Helper T cell (primary cell): ENCODE measurements around a stretch of chr5.

DNA sequence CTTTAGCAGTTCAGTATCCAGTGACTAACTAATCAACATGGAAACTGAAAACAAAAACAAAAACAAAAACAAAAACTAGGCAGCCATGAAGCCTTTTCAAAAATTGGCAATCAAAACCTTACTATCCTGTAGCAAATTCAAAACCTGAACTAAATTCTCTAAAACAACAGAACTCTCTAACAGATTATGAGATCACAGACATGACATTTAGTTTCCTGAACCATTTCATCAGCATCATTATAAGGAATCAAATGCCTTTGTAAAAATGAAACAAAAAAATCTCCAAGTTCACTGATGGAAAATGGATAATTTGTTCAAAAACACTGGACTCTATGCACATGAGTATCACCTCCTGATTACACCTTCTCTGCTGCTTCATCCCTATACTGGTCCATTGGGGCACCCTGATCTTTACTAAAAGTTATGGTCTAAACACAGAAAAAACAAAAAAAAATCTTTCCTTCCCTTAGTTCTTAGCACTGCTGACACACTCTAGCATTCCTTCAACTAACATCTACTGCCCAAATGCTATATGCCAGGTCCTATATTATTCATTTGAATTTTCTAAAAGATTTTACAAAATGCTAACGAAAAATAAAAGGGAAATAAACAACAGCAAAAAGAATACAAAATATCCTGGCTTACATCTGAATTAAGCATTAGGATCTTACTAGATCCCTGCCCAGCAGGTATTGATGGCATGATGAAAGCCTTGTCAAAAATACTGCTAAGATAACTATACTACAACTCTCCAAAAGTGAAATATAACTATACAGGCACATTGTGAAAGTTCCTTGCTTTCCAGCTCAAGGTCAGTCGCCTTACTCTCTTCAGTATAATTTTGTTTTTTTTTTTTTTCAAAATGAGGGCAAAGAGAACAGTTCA is 29.1 kb downstream of the SSBP2 start:
- PRO-cap, 2 experiments, result no peak in any of the 2 experiments

GRCh38 chr5:81755218-81755746 is 4.4 kb upstream of the SSBP2 start:
- PRO-cap, 2 experiments, result no peak in any of the 2 experiments

DNA sequence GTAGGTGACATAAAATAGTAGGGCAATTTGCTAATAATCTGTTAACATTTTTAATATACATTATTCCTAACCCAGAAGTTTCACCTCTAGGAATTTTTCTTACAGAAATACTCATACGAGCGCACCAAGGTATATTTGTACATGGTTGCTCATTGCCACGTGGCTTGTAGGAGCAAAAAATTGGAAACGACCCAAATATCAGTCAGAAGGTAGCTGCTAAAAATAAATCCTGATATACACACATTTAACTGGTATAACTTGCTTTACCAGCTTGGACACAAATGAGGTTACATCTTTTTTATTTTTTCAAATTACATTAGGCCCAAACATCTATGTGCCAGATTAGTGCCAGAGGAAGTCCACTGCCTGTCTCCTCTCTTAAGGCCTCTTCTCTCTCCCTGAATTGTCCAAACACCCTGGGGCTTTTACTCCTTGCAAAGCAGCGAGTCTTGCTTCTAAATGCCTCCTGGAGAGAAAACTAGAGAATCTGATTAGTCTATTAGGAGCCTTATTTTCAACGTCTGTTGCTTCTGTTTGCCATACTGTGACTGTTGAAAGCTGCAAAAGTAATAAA is 92.0 kb upstream of the SSBP2 start:
- PRO-cap, 2 experiments, result no peak in any of the 2 experiments

GRCh38 chr5:82083852-82084504 is 112.2 kb downstream of the ATG10 start:
- PRO-cap, 2 experiments, result no peak in any of the 2 experiments

- PRO-cap, 2 experiments, result no peak in any of the 2 experiments
Measured at GRCh38 chr5:82275068-82276249, 2.7 kb downstream of the RPS23 start.

DNA sequence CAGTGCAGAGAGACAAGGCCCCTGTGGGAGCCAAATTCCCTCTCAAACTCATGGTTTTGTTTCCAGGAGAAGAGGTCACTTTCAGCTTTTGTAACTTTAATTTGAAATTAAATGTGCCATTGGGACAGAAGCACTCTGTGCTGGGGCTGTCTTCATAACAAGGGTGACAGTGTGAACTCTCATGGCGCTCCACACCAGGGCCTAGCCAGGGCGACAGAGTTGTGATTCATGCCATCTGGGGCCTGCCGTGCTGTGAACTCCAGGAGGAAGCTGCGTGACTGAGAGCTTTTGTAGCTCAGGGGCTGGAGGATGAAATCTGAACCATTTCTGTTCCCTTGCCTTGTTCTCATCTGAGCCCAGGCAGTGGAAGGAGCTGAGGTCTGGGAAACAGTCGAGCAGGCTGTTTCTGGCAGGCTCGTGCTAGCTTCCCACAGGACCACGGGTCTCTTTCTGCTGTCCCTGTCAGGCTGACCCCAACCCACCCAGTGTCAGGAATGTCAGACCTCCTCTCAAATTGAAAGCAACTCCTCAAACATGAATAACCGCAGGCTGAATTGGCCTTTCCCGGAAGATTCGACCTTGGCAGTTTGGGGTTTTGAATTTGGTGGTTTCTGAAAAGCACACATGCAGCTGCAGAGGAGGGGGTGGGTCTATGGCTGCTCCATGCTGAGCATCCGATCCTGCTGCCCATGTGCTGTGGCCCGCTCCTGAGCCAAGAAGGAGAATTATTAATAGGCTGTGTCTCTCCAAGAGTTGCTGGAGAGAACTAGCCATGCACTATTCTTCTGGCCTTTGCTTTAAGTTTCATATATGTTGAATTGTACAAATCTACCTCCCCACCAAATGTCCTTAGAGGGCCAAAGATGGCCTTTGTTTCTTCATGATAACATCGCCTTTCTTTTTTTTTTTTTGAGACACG is 69.2 kb upstream of the RPS23 start:
- PRO-cap, 2 experiments, result no peak in any of the 2 experiments

GRCh38 chr5:82435160-82435705 is 157.1 kb upstream of the RPS23 start:
- PRO-cap, 2 experiments, result no peak in any of the 2 experiments

GRCh38 chr5:85647356-85648348 is 970.1 kb upstream of the COX7C start:
- PRO-cap, 2 experiments, result no peak in any of the 2 experiments

GRCh38 chr5:87251553-87251802 is 16.2 kb upstream of the RASA1 start:
- PRO-cap, 2 experiments, result no peak in any of the 2 experiments

DNA sequence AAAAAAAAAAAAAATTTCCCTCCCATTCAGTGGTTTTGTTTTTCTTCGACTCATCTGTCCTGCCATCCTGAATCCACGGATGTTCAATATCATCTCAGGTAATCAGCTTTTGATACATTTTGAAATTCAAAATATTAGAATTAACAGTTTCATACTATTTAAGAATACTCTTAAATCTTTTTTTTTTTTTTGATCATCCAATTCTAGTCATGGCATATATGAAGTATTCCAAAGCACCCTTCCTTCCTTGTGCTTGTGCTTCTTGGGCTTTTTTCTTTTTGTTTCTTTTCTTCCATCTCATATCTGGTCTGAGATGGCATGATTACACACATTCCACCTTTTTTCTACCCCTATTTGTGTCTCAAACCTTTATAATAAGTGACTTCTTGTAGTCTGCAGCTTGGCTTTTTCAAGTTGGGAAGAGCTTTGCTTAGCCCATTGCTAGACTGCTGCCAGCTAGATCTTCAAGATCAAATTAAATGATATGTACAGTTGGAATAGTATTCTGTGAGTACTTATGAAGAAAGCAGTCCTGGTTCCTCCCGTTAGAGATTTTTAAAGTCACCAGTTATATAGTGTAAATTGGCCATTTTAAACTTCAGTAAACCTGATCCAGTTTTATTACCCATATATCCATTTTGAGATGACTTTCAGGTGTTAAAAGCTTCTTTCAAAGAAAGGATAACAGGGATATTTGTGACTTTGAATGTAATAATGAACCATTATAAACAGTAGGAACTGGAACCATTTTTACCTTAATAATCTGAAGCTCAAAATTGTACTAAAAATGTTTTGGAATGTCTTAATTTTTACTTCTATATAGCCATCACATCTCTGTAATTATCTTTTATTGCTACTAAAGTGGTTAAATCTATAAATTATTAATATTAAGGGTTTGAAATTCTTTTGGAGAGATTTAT is 28.8 kb downstream of the CCNH start:
- PRO-cap, 2 experiments, result no peak in any of the 2 experiments

DNA sequence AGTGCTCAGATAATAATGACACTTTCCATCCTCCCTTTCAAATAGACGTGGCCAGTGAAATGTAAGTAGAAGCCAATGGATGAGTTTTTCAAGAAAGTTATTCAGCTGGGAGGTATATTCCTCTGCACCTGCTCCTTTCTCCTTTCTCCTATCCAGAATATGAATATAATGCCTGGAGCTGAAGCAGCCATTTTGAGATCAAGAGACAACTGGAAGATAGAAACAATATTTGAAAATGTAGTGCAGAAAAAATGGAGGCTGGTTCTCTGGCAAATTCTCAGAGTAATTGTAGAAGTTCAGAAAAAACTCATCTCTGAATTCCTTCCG is 262.0 kb upstream of the CCNH start:
- PRO-cap, 2 experiments, result no peak in any of the 2 experiments

GRCh38 chr5:89388683-89389088 is 505.7 kb upstream of the MEF2C start:
- PRO-cap, 2 experiments, result no peak in any of the 2 experiments

DNA sequence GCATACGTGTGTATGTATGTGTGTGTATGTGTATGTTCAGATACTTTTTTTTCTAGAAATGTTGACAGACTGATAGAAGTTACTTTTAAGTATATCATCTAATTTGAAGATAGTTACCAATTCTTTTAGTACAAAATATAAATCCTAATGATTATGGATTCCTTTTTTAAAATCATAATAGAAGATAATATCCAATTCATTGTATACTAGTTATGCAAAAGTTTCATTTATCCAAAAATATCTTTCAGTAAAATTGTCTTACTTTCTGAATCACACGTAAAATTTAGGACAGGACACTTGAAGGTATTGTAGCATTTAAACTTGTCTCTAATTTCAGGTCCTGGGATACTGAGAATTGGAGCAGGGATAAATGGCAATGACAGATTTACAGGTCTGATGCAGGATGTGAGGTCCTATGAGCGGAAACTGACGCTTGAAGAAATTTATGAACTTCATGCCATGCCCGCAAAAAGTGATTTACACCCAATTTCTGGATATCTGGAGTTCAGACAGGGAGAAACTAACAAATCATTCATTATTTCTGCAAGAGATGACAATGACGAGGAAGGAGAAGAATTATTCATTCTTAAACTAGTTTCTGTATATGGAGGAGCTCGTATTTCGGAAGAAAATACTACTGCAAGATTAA is 99.1 kb downstream of the ADGRV1 start:
- PRO-cap, 2 experiments, result no peak in any of the 2 experiments

DNA sequence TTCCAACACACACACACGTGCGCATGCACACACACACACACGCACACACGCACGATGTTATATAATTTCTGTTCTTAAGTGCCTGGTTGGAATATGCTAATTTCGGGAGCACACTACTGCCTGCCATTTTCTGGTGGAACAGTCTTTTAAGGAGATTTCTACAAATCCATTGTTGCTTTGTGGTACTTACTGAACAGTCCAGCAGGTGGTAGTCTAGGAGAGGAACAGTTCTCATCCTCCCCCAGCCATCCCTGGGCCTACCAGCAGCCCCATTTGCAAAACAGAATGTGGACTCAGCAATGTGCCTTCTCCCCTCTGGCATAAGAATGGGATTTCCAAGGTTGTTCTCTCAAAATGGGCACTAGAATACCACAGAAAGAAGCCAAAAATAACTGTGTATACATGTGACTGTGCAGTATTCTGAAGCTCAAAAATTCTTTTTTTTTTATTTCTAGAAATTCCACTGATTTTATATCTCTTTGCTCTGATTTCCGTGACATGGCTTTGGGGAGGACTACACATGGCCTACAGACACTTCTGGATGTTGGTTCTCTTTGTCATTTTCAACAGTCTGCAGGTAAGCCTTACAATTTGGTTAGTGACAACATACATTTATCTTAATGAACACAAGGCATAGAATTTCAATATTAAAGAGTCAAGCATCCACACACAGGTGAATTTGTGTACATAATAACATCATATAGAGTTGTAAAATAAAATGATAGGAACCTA is 281.2 kb downstream of the ARRDC3 start:
- PRO-cap, 2 experiments, result no peak in any of the 2 experiments

GRCh38 chr5:91281391-91282031 is 101.6 kb downstream of the ARRDC3 start:
- PRO-cap, 2 experiments, result no peak in any of the 2 experiments

- PRO-cap, 2 experiments, result peak in 2 of 2 experiments; most common plus-strand start chr5:91314546 (in 1); most common minus-strand start chr5:91314402 (in 2)
Measured at GRCh38 chr5:91313943-91314683, 69.0 kb downstream of the ARRDC3 start.

GRCh38 chr5:91379691-91380482 is 3.2 kb downstream of the ARRDC3 start:
- PRO-cap, 2 experiments, result peak in 2 of 2 experiments; most common plus-strand start chr5:91379965 (in 2); most common minus-strand start chr5:91379966 (in 2)

DNA sequence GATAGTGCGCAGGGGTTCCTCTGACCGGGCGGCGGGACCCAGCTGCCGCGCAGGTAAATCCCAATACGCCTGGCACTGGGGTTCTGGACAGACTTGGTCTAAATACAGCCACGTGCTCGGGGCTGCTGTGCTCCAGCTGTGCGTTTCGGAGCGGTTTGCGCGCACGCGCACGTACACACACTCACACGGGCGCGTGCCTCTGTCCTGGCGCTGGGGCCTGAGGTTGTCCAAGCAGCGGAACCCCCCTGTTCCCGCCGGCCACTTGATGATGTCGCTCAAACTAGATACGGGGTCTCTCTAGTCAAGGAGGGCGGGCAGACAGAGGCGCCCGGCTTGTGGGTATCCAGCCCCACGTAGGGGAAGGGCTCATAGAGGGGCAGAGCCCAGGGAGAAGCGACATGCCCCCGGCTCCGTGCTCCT is 11.0 kb upstream of the NR2F1 start:
- PRO-cap, 2 experiments, result no peak in any of the 2 experiments

DNA sequence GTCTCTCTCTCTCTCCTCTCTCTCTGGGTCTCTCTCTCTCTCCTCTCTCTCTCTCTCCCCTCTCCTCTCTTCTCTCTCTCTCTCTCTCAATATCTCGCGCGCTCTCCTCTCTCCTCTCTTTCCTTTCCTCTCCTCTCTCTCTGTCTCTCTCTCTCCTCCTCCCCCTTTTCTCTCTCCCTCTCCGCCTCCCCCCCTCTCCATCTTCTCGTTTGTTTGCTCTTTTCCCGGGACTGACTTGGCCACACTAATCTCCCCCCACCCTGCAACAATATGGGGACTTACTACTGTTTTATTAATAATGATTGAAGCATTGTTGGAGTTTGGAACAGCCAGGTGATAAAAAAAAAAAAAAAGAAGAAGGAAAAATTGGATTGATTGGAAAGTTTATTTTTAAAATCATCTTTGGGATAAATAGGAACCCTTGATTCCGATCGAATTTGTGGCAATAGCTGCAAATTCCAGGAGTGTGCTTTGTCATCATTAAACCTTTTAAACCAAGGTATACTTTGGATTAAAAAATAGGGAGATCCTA is 1.0 kb upstream of the NR2F1 start:
- PRO-cap, 2 experiments, result no peak in any of the 2 experiments

DNA sequence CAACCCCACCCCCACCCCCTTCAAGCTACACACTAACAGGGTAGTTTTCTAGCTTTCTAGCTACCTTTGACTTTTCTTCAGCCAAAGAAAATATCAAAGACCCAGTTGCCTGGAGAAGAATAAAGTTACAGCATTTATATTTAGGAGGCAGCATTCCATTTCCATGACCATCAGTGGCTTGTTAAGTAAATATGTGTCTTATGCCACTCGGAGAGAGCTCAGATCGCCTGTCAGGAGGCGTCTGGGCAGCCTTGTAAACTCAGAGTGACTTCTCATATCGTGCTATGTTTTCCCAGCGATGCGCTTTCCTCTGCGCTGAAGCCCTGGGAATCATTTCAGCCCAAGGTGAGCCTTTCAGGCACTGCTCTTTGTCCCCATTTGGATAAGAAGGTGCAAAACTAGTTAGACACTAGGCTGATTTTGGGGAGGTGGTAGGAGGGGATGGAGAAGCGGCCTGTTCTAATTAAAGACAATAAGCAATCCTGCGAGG is 24.3 kb downstream of the NR2F1 start:
- PRO-cap, 2 experiments, result no peak in any of the 2 experiments